H4 (cell line): ENCODE measurements around a stretch of chr17.

DNA sequence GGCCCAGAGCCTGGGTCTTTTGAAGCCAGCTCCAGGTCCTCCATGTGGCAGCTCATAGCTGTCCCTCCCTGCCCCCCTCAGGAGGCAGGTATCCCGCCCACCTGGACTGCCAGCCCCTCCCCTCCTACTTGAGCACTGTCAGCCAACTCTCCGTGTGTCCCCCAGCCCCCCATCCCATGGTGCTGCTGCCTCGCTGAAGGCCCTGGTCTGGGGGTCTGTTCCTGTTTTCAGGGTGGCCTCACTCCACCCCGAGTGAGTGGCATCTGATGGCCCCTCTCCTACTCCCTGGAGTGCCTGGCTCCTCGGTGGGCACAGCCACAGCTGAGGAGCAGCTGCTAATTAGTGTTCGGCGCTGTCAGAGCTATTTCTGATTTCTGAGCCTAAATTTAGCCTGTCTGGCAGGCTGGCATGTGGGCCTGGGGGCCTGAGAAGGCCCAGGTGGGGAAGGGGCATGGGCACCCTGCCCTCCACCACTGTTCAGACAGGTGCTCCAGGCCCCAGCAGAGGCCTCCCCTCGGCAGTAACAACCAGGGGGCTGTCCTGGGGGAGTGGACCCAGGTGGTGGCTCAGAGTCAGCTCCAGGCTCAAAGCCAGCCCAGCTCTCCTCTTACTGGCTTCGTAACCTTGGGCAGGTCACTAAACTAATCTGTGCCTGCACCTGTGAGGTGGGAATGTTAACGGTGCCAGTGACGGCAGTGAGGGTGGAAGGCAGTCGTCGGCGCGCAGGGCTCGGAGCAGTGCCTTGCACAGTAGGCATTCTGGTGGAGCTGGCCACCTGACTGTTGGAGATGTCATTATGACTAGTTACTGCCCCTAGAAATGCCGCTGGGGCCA is 6.4 kb downstream of the FMNL1 start:
- RAMPAGE, long total RNA, result no peak

DNA sequence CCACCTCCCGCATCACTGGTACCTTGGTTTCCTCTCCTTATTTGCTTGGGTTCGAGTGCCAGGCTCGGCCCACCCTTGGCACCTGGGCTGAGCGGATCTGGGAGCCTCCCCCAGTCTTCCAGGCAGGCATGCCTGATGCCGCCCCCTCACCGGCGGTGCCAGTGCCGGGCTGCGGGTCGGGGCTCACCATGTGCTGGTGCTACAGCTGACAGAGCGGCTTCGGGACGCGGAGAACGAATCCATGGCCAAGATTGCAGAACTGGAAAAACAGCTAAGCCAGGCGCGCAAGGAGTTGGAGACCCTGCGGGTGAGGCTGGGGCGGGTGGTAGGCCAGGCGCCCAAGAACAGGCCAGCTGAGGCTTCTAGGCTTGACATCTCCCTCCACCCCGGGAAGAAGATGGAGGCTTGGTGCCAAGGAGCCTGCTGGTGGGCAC is 19.3 kb downstream of the FMNL1 start:
- RAMPAGE, long total RNA, result no peak

GRCh38 chr17:45262743-45264076 is 1.3 kb upstream of the SPATA32 start:
- RAMPAGE, long total RNA, result no peak

DNA sequence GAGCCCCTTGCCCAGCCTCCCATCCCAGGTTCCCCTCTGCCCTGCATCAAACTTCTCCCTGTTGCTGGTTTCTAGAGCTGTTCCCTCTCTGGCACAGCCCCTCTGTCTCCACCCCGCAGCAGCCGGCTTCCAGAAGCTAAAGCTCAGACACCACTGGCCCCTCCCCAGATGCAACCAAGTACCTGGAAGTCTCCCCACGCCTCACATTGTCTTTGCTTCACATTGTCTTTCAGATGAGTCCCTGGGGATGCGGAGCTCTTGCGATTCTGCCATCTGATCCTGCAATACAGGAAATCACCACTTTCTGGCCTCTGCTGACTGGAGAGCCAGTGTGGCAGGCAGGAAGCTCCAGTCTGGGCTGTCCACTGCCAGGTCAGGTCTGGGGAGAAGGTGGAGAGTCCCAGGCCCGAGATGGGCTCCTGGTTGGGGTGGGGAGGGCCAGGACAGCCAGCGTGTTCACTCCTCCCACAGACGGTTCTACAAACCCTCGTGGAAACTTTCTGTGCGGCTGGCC is 47.7 kb upstream of the MAP3K14 start:
- RAMPAGE, long total RNA, result no peak

- RAMPAGE, long total RNA, result no peak
Measured at GRCh38 chr17:45371592-45372343, 54.9 kb upstream of the MAP3K14 start.

DNA sequence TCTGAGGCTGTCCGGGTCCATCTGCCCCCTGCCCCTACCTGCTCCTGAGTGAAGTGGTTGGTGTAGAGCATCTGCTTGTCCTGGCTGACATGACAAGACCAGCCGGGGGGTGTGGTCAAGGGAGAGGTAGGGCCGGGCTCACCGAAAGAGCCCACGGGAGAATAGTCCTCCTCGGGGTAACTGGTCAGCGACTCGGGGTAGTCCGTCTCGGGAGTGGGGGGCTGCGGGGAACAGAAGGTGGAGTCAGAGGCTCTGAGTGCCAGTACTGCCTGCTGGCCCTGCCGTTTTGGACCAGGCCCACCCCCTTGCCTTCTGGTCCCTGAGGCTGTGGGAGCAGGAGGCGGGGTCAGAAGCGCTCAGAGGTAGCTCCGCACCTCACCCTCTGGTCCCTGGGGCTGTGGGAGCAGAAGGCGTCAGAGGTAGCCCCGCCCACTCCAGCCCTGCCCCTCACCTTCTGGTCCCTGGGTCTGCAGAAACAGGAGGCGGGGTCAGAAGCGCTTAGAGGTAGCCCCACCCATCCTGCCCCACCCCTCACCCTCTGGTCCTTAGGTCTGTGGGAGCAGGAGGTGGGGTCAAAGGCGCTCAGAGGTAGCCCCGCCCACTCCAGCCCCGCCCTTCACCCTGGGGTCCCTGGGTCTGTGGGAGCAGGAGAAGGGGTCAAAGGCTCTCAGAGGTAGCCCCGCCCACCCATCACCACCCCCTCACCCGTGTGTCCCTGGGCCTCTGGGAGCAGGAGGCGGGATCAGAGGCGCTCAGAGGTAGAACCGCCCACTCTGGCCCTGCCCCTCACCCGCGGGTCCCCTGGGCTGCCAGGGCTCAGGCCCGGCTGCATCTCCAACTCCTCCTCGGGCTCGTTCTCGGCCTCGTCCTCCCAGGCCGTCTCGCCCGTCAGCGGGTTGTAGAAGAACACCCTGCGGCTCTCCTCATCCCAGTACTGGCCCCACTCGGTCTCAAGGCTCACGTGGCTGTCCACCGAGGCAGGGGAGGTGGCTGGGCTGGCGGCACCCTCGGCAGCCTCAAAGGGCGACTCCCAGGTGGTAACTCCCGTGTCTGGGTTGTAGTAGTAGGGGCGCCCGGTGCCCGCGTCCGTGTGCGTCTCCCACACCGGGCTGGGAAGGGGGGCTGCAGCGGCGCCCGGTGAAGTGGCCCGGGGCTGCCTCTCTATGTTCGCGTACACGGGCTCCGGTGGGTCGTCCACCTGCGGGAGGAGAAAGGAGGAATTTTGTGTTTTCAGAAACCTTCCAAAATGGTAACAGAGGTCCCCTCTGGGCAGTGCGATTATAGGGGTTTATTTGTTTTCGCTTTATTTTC is 27.3 kb downstream of the ARHGAP27 start:
- RAMPAGE, long total RNA, result no peak

DNA sequence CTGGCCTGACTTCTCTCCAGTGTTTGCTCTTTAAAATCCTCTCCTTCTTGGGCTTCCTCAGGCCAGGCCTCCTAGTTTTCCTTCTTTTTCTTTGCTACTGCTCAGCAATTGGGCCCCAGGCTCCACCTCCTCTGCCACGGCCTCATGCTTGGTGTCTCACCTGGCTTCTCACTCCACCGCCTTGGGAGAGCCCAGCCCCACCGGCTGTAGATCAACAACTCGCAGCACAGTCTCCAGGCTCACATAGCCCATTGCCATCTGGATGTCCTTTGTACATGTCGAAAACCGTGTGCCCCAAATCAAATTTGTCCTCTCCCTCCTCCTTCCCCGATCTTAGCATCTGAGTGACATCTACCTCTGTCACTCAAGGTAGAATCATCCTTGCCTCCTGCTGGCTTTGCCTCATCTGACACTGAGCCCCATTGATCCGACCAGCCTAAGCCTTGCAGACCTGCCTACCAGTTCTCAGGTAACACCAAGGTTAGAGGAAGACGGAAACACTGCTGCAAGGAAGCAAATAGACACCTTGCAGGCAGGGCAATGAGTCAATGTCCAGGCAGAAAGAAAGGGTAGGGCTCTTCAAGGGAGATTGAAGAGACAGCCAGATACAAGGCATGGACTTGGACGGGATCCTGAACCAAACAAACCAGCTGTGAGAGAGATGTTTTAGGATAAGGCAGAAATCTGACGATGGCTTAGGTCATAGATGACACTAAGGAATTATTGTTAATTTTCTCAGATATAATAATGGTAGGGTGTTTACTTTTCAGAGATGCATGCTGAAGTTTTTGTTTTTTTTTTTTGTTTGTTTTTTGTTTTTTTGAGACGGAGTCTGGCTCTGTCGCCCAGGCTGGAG is 17.2 kb downstream of the ARHGAP27 start:
- RAMPAGE, long total RNA, result no peak

DNA sequence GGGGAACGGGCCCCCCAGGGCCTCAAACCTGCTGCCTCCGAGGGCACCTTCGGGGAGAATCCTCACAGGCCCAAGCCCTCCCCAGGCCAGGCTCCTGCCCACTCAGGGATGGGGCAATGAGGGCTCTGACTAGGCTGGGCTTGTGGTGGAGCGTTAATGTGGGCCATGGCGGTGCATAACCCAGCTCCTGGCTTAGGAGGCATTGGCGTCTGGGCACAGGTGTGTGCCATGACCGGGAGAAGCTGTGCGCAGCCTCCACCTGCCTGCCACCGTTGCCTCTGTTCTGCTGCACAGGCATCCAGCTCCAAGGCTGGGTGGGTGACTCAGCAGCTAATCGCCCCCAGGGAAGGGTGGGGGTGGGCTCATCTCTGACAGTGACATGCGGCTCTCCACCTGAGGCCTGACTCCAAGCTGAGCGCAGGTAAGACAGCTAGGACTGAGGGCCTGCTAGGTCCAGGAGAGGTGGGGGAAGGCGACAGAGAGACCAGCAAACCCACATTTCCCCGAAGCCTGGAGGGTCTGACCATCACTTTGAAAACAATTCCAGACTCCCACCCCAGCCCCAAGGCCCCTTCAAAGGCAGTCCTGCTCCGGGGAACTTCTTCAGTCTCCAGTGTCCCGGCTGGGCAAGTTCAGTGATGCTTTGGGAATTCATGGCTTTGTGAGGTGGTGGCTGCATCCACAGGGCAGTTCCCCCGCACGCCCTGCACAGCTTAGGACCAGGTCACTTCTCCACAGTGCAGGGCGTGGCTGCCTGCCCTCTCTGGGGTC is 3.6 kb upstream of the ARHGAP27 start:
- RAMPAGE, long total RNA, result no peak

DNA sequence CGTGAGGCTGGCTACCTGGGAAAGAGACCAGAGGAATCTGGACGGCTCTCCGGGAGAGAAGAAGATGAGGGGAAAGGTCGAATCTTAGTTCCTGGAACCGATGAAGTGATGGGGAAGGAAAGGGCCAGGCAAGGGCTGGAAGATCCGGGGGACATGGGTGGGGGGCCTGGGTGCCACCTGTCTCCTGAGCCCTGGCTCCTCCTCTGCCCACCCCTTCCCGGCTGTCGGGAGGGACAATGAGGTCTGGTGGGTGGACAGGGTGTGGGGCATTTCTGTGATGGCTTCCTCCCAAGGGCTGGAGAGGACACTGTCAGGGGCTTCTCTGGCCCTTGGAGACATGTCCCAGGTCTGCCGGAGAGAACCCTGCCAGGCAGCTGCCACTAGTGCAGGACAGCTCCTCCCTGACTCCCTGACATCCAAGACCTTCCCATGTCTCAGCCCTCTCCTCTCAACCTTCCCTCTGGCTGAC is 9.2 kb upstream of the ARHGAP27 start:
- RAMPAGE, long total RNA, result no peak

DNA sequence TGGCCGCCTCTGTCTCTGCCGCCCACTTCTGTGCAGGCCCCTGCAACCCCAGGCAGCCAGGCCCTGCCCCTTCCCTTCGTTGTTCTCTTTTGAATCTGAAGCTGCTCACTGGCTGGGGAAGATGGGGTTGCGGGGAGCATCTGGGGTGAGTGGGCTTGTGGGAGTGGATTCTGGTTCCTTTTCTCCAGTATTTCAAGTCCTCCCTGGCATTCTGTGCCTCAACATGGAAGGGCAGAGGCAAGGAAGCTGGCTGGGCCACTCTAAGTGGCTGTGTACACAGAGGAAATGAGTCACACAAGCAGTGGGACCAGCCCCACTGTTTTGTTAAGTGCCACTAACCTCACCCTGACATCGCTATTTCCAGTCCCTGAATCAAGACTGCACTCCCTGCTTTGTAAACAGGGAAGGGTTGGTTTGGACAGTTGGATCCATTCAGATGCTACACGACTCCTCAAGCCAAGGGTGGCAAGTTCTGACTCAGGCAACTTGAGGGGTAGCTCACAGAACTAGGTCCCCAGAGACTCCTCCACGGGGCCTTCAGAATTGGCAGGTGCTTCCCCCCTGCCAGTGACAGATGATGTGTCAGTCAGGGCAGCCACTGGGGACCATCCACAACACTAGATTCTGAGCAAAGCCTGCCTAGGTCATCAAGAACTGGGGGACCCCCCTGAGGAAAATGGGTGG is 28.7 kb downstream of the PLEKHM1 start:
- RAMPAGE, long total RNA, result no peak

- RAMPAGE, long total RNA, result no peak
Measured at GRCh38 chr17:45641068-45641863, 142.9 kb upstream of the CRHR1 start.

GRCh38 chr17:45949030-45949593 is 49.9 kb upstream of the STH start:
- RAMPAGE, long total RNA, result no peak

- RAMPAGE, long total RNA, result no peak
Measured at GRCh38 chr17:46030083-46030920, 31.3 kb downstream of the STH start.

DNA sequence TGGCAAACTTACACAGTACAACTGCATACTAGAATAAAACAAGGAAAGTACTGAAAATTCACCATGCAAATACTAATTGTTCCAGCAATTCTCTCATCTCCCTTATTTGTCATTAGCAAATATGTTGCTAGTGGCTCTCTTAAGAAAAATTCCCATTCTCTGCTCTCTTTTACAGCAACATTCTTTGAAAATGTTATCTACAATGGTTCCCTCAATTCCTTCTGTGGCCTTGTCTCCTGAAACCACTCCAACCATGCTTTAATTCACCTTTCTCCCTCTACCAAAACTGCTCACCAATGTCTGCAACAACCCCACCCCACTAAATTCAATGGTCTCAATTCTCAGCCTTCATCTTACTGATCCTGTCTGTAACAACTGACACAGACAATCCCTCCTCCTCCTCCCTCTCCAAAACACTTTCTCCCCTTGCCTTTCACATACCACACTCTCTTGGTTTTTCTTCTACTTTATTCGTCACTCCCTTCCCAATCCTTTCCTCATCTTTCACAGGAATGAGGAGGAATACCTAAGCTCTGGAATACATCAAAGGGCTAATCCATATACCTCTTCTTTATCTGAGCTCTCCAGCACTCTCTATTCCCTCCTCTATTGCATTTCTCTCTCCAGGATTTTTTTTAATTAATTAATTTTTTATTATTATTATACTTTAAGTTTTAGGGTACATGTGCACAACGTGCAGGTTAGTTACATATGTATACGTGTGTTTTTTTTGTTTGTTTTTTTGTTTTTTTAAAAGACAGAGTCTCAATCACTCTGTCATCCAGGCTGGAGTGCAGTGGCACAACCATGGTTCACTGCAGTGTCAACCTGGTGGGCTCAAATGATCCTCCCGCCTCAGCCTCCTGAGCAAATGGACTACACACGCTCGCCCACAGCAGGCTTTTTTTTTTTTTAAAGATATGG is 65.4 kb downstream of the STH start:
- RAMPAGE, long total RNA, result no peak

DNA sequence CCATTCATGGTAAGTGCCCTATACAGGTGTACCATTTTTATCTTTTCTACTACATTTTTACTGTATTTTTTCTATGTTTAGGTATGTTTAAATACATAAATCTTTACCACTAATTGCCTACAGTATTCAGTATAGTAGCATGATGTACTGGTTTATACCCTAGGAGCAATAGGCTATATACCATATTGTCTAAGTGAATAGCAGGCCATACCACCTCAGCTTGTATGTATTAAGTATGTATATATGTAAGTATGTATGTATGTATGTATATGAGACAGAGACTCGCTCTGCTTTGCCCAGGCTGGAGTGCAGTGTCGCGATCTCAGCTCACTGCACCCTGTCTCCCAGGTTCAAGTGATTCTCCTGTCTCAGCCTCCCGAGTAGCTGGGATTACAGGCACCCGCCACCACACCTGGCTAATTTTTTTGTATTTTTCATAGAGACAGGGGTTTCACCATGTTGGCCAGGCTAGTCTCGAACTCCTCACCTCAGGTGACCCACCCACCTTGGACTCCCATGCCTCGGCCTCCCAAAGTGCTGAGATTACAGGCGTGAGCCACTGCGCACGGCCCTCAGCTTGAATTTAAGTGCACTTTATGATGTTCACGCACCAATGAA is 92.6 kb downstream of the STH start:
- RAMPAGE, long total RNA, result no peak

GRCh38 chr17:46108036-46108913 is 85.0 kb downstream of the KANSL1 start:
- RAMPAGE, long total RNA, result no peak

GRCh38 chr17:46266657-46267713 is 27.9 kb upstream of the LRRC37A start:
- RAMPAGE, long total RNA, result start-site peak on the plus strand at chr17:46267041-46267109, 7 reads

GRCh38 chr17:46710782-46711220 is 107.7 kb downstream of the WNT3 start:
- RAMPAGE, long total RNA, result no peak

GRCh38 chr17:46711221-46711566 is 107.3 kb downstream of the WNT3 start:
- RAMPAGE, long total RNA, result no peak

DNA sequence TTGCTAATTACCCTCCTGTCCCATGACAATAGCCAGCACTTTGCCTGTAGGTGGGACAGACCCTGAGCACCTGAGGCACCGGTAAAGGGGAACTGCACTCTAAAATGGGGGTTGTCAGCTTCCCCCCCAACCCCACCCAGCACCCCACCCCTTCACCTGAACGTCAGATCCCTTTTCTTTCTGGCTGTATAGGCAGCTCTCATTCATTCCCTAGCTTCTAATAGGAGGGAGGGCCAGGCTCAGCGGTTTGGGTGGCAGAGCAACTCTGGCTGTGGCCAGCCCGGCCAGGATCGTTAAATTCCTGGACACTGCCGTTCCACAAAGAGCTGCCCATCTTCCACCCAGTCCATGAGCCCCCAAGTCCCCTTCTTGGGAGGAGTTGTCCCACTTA is 45.9 kb downstream of the WNT3 start:
- RAMPAGE, long total RNA, result no peak